Peripheral blood mononuclear cell (primary cell): ENCODE measurements around a stretch of chr22.

- PRO-cap, 8 experiments, result no peak in any of the 8 experiments
These were observed 401.8 kb downstream of the TBC1D22A start for GRCh38 chr22:47163885-47164975.

DNA sequence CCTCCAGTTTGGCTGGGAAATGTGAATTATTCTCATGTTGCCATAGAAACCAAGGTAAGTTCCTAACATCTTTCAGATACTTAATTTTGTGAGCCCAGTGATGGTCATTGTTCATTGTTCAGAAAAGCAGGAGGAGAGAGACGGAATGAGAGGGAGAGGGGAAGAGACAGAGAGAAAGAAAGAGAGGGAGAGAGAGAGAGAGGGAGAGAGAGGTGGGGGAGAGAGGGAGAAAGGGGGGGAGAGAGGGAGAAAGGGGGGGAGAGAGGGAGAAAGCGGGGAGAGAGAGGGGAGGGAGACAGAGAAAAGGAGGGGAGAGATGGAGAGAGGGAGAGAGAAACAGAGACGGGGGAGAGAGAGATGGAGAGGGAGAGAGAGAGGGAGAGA, 429.0 kb downstream of the TBC1D22A start:
- PRO-cap, 8 experiments, result no peak in any of the 8 experiments

- PRO-cap, 8 experiments, result no peak in any of the 8 experiments
These were observed 533.2 kb downstream of the TBC1D22A start for GRCh38 chr22:47295599-47296076.

DNA sequence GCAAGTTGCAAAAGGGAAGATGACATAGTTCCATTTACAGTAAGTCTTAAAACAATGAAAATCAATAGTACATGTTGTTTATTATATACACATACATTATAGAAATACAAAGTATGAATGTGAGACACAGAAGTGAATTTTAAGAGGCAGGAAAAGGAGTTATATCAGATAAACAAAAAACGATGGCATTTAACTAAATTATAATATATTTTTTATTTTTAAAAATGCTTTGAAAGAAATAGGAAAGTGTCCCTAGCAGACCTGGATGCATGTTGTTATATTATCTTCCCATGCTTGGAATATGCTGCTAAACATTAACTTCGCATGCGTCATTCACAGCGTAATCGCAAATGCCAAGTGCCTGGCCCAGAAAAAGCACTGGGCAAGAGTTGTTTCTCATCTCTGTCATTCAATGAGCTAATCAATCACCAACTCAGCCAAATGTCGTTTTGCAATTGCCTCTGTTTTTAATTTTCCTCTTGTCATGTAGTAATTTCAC, 83.7 kb upstream of the TAFA5 start:
- PRO-cap, 8 experiments, result no peak in any of the 8 experiments

- PRO-cap, 8 experiments, result no peak in any of the 8 experiments
These were observed 1.2 kb downstream of the TAFA5 start for GRCh38 chr22:48490564-48491010.

GRCh38 chr22:48561494-48561945, 72.2 kb downstream of the TAFA5 start:
- PRO-cap, 8 experiments, result no peak in any of the 8 experiments

GRCh38 chr22:48566780-48567121, 77.4 kb downstream of the TAFA5 start:
- PRO-cap, 8 experiments, result no peak in any of the 8 experiments

DNA sequence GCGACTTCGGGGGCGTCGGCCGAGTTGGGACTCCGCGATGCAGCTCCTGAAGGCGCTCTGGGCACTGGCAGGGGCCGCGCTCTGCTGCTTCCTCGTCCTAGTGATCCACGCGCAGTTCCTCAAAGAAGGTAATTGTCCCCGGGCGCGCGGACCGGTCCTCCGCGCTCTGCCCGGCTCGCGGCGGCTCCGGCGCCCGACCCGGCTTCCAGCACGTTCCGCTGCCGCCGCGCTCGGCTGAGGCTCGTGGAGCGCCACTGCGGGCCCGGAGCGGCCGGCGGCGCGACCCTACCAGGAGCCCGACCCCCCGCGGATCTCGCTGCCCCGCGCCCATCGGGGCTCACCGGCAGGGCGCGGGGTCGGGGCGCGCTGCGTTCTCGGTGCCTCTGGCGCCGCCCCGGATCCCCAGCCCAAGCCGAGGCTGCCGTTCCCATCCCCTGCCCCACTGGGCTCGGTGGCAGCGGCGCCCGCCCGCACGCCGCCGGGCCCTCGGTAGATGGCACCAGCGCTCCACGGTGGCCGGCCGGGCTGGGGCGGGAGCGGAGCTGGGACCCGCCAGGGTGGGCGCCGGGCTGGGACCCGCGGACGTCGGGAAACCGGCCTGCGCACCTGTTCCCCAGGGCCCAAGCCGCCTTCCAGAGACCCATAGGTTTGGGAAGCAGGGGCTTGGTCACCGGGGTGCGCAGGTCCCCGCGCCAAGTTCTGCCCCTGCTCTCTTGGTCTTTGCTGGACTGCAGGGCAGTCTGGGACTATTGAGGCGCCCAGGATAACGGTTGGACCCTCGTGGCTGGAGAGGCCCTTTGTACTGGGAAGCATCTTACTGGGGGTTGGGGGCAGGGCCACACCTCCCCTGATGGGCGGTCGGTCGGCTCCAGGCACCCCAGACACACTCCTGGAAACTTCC, 87.3 kb downstream of the TAFA5 start:
- PRO-cap, 8 experiments, result no peak in any of the 8 experiments

- PRO-cap, 8 experiments, result peak in 1 of 8 experiments; most common plus-strand start chr22:48587926 (in 1)
These were observed 98.3 kb downstream of the TAFA5 start for GRCh38 chr22:48587685-48588007.

DNA sequence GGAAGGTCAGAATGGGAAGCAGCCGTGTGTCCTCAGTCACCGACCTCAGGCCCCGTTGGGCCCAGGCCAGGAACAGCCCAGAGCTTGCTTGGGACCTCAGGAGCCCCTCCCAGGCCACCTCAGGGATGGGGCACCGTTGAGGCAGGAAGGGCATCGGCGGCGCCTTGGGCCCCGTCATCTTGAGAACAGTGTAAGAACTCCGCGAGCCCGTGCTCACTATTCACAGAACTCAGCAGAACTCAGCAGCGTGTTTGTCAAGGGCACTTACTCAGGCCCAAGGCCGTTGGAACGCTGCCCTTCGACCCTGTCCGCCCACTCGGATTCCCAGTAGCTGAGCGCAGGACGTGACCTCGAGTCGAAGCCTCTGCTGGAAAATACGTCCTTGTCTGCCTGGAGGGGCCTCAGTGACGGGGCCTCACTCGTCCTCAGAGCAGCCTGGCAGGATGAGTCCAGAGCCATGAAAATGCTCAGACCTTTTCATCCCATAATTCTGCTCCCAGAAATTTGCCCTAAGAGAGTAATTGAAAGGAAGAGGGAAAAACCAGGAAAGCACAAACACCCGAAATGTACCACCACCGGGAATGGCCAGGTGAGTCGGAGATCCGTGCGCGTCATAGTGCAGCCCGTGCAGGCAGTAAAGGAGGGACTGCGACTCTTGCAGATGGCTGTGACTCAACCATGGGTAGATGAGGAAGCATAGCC, 203.6 kb downstream of the TAFA5 start:
- PRO-cap, 8 experiments, result no peak in any of the 8 experiments

GRCh38 chr22:48834481-48834764, 345.1 kb downstream of the TAFA5 start:
- PRO-cap, 8 experiments, result peak in 1 of 8 experiments; most common plus-strand start chr22:48834663 (in 1)

DNA sequence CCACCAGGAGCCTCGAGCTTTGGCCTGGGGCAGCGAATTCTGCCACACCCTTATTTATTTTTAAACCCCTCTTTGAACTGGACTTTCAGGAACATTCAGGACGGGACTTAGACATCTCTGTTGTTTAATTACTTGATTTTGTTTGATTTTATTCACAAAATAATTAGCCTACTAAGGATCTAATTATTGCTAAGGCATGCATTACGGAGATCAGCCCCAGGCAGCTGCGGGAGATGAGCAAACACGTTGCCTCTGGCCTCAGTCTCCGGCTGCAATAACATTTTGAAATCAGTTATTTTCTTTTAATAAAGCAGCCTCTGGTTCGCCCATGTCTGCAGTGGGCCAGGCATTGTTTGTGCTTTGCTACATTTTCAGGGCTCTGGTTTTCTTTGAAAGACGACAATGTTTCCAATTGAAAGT, 526.5 kb downstream of the TAFA5 start:
- PRO-cap, 8 experiments, result no peak in any of the 8 experiments

- PRO-cap, 8 experiments, result peak in 2 of 8 experiments; most common minus-strand start chr22:49463014 (in 2)
These were observed 364.8 kb downstream of the BRD1 start for GRCh38 chr22:49462889-49463335.

DNA sequence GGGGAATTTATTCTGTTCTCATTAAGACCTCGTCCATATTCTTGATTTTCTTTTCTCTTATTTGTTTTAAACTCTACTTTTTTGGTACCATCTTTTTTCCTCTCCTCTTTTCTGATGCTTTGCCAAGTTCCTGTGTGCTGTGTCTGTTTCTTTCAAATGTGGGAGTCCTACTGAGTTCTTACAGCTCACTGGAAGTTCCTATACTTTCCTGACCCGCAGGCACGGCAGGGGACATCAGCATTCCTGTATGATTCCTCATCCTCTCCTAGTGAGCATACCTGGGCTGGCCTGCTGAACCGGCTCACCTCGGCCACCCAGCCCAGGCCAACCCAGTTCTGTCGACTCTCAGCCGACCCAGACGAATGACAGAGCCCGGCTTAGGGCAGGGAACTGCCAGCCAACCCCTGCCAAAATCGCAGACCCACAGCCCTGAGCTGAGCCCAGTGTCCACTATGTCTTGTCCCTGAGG, 339.8 kb downstream of the BRD1 start:
- PRO-cap, 8 experiments, result no peak in any of the 8 experiments

GRCh38 chr22:49536384-49537308, 291.0 kb downstream of the BRD1 start:
- PRO-cap, 8 experiments, result no peak in any of the 8 experiments

GRCh38 chr22:49725725-49726088, 102.0 kb downstream of the BRD1 start:
- PRO-cap, 8 experiments, result no peak in any of the 8 experiments

GRCh38 chr22:49794504-49794907, 33.2 kb downstream of the BRD1 start:
- PRO-cap, 8 experiments, result peak in 5 of 8 experiments; most common minus-strand start chr22:49794684 (in 2)

- PRO-cap, 8 experiments, result peak in 8 of 8 experiments; most common plus-strand start chr22:49826172 (in 5); most common minus-strand start chr22:49826048 (in 7)
These were observed 1.7 kb downstream of the BRD1 start for GRCh38 chr22:49825961-49826369.

GRCh38 chr22:49888985-49889570, 29.2 kb downstream of the ALG12 start:
- PRO-cap, 8 experiments, result no peak in any of the 8 experiments

GRCh38 chr22:49970965-49971814, 10.6 kb downstream of the PIM3 start:
- PRO-cap, 8 experiments, result peak in 8 of 8 experiments; most common plus-strand start chr22:49971022 (in 8); most common minus-strand start chr22:49971204 (in 6)